Vein endothelial cell (primary cell): ENCODE data around the gene SC5D.

GRCh38 chr11:120301834-120302663, 23.1 kb upstream of the TLCD5 start:
- CAGE, long polyA plus RNA, result no peak

GRCh38 chr11:120304484-120304871, 20.6 kb upstream of the TLCD5 start:
- CAGE, long polyA plus RNA, result no peak

- CAGE, long polyA plus RNA, result no peak
Observed at GRCh38 chr11:120400706-120401245, 64.6 kb downstream of the ARHGEF12 start.

GRCh38 chr11:120404475-120405027, 68.3 kb downstream of the ARHGEF12 start:
- CAGE, long polyA plus RNA, result no peak

GRCh38 chr11:120486628-120487801, 24.5 kb upstream of the GRIK4 start:
- CAGE, long polyA plus RNA, result no peak

DNA sequence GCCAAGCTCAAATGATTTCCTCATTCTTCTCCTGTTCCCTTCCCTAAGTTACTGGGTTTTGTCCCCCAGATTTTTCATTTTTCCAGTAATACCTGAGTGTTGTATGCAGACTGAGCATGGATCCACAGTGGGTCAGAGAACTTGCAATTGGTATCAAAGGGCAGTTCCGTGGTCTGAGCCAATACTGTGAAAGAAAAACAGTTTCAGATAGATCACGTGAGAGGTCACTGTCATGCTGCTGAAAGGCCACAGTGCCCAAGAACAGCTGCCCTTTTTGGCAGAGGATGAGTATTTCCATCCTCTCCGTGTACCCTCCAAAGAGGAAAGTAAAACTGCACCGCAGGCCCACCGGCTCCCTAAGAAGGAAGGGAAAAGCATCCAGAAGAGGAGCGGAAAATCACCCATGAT, 73.0 kb upstream of the TBCEL start:
- CAGE, long polyA plus RNA, result no peak

DNA sequence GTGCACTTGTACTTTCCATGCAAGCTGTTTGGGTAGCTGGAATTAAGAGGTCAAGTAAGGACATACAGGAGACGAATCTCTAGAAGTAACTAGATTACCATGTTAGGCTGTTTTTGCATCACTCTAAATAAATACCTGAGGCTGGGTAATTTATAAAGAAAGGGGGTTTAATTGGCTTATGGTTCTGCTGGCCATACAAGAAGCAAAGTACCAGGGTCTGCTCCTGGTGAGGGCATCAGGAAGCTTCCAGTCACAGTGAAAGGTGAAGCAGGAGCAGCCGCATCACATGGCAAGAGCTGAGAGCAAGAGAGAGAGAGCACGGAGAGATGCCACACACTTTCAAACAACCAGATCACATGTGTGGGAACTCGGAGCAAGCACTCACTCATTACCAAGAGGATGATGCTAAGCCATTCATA, 61.9 kb upstream of the SC5D start:
- CAGE, long polyA plus RNA, result no peak

DNA sequence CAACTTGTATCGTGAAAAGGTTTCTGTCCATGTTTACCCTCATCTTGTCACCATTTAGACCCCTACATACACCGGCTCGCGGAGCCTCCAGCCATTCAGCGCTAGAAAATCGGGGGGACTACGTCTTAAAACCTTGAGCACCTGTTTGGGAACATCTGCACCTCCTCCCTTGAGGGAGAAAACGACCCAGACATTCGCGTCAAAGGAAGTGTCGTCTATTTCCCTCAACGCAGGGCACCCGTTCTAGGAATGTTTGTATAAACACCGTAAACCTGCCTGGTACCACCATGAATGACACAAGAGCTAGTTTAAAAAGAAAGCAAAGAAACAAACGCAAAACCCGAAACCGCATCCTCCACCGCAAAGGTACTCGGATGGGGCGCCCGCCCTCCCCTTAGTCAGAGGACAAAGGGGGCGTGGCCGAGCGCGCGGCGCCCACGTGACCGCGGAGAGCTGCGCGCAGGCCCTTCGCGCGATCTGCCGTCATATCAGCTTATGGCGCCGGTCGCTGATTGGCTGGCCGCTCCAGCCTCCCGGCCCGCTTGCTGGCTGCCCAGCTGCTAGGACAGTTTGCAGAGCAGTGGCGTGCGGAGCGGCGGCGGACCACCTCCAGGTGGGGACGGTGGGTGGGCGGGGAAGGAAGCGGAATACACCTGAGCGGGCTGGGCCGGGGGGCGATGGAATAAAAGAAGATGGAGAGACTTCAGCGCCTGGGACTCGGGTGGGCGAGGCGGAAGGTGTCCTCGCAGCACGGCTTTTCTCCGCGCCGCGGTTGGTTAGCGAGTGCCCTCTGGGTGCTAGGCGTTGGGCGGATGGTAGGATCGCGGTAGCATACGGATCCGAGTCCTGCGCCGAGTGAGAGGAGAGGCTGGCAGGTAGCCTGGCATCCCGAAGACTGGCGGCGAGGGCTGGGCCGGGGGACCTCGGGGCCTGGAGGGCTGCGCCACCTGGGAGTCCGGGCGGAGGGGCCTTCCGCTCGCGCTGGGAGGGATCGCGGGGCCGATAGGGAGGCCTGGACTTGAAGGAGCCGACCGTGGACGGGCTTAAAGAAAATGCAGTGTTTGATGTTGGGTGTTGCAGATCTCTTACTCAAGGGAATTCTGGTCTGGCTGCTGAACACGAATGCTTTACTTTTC, at the start of gene SC5D:
TSS of gene SC5D (plus strand) at position 568 of the 1,136 bp plus-strand sequence.
- CAGE, long polyA plus RNA, result no peak

GRCh38 chr11:121357714-121358219, 65.2 kb downstream of the SC5D start:
- CAGE, long polyA plus RNA, result no peak

DNA sequence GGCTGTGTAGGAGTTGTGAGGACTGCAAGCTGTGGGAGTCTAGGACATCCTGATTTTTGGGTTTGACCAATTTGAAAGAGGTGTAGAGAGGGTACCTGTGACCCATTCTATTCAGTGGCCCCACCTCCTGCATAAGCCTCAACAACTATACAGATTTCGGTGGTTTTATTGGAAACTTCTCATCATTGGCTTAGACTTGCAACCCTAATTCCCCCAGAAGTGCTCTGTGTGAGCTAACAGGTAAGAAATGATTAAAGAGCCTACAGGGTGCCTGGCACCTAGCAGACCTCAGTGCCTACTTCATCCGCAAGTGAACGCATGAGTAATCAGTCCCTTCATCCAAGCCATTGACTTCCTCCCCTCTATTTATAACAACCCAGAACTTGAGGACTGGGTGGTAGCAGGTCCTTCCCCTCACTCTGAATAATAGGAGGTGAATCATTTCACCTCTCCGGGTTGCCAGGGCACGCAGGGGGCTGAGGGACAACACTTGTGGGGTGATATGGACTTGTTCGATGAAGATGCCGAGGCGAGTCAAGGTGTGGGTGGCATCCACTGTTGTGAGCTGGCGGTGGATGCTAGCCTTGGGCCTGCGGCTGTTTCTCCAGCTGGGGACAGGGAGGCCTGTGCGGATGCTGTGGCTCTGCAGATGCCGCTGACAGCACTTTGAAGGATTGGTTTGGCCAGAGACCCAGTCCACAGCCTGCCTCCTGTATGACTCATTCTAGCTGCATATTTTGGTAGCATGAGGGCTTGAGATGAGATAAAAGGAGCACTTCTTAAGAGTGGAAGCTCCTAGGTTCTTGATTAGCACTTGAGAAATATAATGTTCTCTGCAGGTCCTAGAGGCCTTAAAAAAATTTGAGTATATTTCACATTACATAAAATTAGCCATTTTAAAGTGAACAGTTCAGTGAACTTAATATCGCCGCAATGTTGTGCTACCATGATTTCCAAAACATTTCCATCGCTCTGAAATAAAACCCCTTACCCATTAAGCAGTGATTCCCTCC, 12.3 kb downstream of the SORL1 start:
- CAGE, long polyA plus RNA, result no peak

GRCh38 chr11:121467942-121468510, 15.9 kb downstream of the SORL1 start:
- CAGE, long polyA plus RNA, result no peak

- CAGE, long polyA plus RNA, result no peak
Observed at GRCh38 chr11:121471009-121471643, 19.0 kb downstream of the SORL1 start.

GRCh38 chr11:121496972-121497534, 44.9 kb downstream of the SORL1 start:
- CAGE, long polyA plus RNA, result no peak

- CAGE, long polyA plus RNA, result no peak
Observed at GRCh38 chr11:121508452-121508818, 56.3 kb downstream of the SORL1 start.

DNA sequence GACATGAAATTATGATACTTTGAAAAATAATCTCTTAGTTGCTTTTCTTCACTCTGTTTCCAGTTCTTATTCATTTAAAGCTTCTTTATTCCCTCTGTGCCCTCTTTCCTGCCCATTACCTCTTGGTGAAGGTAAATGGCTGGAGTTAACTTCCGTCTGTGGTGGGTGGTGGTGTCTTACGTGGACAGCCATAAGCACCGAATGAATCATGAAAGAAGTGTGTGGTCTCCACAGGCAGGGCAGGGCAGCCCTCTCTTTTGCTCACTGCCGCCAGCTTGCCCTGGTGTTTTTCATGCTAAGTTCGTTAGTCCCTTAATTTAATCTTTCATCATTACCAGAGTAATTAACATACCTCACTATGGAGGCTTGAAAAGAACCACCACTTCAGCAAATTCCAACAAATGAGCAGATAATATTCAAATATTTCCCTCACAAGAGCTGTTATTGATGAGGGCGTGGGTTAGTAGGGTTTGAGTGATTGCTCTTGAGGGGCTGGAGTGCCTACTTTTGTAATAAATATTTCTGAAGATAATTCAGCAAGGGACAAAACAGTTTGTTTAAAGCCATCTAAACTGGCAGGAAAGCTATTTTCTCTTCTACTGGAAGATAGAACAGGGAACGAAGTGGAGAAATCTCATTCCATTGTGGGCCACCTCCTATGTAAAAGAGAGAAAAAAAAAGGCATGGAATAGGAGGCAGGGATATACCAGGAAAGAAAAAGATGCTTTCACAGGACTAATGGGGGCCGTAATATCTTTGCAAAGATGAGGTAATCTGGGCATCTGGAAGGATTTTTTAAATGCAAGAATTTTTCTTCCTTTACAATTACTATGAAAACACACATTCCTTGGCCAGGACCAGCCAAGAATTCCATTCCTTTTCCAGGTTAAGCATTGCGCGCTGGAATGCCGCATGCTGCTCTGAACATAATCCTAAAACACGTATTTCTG, 99.6 kb downstream of the SORL1 start:
- CAGE, long polyA plus RNA, result no peak

DNA sequence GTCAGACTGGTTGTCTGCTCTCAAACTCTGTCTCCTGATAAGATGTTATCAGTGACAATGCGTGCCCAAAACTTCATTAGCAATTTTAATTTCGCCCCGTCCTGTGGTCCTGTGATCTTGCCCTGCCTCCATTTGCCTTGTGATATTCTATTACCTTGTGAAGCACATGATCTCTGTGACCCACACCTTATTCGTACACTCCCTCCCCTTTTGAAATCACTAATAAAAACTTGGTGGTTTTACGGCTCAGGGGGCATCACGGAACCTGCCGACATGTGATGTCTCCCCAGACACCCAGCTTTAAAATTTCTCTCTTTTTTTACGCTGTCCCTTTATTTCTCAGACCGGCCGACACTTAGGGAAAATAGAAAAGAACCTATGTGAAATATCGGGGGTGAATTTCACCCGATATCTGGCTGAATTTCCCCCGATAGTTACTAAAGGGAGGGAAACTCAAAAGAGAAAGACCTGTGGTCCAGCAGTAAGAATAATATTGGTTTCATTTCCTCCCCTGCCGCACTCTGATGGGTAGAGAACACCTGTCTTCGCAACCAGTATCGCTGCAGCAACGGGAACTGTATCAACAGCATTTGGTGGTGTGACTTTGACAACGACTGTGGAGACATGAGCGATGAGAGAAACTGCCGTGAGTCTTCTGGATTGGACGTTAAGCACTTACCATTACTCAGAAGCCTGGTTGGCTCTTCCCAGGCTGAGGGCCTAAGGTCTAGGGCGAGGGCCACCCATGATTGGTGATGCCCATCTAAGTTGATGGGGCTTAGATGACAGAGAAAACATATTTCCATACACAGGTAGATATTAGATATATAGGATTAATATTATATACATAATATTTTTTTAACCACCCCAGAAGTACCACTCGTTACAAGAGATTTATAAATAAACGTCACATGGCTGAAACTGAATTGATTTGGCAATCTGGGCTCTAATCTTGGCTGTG, 117.8 kb downstream of the SORL1 start:
- CAGE, long polyA plus RNA, result no peak

DNA sequence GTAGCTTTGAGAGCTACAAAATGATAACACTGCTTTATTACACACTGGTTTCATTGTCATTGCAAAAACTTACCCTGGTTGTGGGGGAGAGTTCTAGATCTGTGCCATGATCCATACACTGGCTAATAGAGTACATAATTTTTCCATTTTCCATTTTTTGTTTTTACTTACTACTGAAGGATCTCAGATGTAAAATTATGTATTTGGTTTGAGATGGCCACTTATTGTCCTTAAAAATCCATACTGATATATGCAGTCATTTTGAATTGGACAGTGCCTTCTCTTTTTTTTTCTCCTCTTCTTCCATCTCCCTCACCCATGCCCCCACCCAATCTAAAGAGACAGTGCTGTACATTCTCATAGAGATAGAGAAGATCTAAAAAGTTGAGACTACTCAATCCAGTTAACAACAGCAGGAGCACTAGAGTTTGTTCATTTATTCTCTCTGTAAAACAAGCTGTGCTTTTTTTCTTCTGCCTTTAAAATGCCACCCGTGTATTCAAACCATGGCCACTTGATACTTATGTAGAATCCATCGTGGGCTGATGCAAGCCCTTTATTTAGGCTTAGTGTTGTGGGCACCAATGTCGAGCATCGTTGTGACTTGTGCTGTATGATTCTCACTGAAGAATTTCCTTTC, 178.3 kb downstream of the SORL1 start:
- CAGE, long polyA plus RNA, result no peak

- CAGE, long polyA plus RNA, result no peak
Observed at GRCh38 chr11:121959062-121959371, 157.0 kb downstream of the BLID start.

- CAGE, long polyA plus RNA, result no peak
Observed at GRCh38 chr11:121961139-121962000, 154.6 kb downstream of the BLID start.

GRCh38 chr11:122085297-122085697, 30.7 kb downstream of the BLID start:
- CAGE, long polyA plus RNA, result no peak